ENCODE data around the genes NFKBIA, NKX2-8 and GEMIN2.

DNA sequence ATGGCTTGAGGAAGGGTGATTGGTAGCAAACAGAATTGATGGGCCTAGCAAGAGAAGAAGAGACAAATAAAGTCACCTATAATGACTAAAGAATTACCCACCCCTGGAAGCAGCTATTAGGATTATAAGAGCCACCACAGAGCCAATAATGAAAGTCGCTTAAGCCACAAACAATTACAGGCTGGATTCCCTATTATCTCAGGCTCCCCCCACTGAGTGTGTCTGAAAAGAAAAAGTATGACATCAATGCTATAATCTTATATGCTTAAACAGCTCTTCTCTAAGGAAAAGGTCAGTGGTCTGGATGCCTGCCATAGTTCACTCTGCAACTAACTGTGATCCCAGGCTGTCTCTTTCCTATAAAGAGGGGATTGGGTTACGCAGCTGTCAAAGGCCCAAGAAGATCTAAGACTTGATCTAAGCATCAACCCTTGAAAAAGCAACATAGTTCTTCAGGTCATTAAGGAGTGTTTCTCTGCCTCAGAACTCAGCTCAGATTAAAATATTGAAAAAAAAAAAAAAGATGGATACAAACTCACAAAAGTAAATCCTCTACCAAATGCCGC is 18.0 kb downstream of the EGLN3 start:
- PRO-cap = no peak

DNA sequence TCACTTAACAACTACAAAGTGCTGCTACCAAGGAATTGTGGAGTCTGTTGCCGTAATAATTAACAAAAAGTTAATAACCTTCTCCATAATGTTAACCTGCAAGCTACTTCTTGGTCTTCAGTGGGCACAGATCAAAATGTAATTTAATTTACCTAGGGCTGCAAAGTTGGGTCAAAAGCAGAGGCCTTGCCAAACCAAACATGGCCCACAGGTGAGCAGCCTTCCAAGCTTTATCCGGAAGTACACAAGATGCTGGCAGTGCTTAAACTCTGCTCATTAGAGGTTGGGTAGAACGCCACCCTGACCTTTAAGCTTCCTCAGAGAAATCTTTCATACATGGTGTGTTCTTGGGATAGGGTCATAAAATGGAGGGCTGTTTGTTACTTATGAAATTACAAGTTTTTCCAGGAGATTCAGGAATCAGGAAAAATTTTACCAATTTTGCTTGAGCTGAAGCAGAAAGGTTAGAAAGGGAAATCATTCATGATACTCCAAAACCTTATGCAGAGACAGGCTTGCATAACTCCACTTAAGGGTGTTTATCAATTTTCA is 7.3 kb downstream of the EGLN3 start:
- PRO-cap = no peak

DNA sequence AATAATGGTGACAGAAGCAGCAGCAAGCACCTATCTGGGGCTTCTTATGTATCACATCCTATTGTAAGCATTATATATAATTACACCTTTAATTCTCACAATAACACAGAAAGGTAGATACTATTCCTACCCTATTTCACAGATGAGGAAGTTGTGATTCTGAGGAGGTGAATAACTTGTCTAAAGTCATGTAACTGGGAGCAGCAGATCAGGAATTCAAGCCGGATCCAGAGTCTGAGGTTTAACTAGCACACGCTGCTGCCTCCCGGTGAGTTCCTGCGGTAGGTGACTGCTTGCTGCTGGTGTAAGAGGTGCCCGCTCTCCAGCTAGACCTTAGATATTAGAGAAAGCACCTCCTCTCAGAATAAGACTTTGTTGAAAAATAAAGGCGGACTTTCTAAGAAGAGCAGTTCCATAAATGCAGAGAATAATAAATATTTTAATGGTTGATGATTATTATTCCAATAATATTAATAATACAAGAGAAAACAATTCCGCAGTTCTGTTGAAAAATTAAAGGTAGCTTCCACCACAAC is 72.9 kb upstream of the EGLN3 start:
- PRO-cap = no peak

DNA sequence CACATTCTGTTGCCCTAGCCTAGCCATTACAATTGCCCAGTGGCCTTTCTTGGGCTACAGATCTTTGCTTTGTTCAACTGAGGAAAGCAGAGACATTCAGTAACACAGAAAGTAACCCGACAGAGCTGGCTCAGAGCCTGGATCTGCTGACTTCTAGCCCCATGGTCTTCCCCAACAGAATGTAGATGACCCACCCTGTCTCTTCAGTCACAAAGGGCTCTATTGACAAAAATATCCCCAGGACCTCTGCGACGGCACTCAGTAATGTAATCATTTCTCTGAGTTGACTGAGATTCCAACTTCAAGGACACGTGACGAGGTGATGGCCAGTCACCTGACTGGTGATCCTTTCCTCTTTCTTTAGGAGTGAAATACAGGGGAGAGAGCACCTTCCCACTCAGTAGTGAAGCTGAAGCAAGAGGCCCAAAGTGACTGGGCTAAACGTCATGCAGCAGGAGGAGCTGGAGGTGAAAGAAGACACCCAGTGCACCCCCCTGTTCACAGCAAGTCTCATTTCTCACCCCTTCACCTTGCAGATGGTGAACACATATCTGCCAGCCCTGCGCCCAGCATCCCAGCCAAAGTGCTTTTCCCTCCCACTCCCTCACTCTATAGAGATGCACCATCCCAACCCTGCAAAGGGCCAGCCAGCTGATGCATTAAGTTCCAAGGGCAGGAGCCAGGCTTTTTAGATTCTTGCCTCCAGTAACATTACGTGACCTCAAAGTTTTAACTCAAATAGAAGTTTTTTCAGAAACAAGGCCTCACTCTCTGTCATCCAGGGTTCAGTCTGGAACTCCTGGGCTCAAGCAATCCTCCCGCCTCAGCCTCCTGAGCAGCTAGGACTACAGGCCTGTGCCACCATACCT is 179.2 kb upstream of the EGLN3 start:
- PRO-cap = no peak

GRCh38 chr14:34374938-34375818 is 86.9 kb downstream of the SPTSSA start:
- PRO-cap = no peak

DNA sequence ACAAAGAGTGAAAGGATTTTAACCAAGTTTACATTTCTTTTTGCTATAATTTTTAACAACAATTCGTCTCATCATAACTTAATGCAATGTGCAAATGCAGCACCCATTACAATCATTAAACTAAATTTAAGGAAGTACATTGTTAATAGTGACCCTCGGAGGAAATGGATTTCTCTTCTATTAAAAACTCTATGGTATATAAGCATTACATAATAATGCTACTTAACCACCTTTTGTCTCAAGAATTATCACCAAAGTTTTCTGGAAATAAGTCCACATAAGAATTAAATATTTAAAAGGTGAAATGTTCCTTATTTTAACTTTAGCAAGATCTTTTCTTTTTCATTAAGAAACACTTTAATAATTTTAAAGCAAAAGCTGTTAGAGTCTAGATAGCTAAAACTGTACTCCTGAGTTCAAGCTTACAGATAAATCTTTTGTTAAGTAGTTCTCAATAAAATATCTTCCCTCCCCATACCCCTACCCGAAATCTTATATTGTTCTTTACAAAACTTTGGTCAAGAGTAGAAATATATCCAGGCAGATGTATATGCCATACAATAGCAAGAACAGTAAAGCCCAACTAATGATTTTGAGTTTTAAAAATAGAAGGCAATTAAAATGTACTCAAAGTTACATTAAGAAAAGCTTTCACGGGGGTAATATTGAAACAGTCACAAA is 27.6 kb downstream of the SPTSSA start:
- PRO-cap = no peak

- PRO-cap = no peak
Measured at GRCh38 chr14:34556019-34556507, 16.6 kb upstream of the EAPP start.

DNA sequence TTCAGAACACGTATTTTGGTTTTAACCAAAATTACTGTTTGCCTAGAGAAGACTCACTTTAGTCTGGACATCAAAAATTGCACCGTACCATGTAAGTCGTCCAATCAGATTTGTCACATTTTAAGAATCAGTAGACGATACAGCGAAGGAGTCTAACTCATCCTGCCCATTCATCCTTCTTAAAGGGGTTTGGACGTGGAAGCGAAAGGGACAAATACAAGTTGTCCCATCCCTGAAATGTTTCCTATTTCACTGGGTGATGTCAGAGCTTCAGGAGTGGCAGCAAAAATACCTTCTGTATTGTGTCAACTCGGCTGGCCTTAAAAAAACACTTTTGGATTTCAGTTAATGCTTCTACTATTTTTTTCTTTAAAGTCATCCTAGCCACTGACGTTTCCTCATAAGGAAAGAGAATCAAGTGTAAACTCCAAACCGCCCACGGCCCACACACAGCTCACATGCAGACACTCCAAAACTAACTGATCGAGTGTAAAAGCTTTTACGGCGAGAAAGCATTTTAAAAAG is 745 bp downstream of the CFL2 start:
- PRO-cap = no peak

DNA sequence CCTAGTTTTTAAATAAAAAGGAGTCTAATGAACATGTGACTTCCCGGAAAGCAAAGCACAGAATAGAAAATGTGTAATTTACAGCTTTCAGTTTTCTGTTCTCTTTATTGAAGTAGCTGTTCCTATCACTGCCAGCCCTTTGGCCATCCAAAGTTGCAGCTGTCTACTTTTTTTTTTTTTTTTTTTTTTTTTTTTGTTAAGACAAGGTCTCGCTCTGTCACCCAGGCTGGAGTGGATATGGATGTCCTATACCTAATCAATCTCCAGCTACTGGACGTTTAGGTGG is 52.0 kb upstream of the SRP54 start:
- PRO-cap = no peak

DNA sequence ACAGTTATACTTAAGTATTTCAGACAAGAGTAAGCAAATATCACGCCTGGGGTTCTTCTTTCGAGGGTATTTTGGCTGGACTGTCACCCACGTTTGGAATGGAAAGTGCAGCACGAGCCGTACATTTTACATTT is 356 bp upstream of the FAM177A1 start:
- PRO-cap = no peak

GRCh38 chr14:35287204-35288161 is 4.7 kb upstream of the PSMA6 start:
- PRO-cap = no peak

DNA sequence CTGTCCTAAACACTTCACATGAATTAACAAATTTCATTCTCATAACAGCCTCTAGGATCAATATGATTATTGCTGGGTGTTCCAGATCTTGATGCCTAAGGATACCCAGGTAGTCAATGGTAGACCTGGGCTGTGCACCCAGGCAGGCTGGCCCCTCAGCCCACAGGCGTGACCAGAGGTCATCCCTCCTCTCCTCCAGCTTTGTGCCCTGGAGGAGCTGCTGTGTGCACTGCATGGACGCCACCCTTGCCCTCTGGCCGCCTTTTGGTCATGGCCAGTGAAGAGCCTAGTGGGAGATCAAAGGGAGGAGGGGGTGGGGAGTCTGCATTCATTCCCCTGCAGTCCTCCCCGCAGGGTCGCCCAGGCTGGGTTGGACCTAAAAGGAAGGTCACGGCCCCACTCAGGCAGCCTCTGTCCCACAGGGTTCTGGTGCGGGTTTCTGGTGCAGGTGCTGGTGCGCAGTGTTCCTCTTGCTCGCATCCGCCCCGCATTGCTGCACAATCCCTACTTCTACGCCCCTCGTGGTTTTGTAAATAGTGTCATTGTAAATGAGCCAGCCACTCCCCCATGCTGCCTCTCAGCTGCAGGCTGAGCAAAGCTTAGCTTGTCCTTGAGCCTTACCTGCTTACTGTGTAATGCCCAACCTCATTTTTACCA is 55.2 kb downstream of the PSMA6 start:
- PRO-cap = no peak

DNA sequence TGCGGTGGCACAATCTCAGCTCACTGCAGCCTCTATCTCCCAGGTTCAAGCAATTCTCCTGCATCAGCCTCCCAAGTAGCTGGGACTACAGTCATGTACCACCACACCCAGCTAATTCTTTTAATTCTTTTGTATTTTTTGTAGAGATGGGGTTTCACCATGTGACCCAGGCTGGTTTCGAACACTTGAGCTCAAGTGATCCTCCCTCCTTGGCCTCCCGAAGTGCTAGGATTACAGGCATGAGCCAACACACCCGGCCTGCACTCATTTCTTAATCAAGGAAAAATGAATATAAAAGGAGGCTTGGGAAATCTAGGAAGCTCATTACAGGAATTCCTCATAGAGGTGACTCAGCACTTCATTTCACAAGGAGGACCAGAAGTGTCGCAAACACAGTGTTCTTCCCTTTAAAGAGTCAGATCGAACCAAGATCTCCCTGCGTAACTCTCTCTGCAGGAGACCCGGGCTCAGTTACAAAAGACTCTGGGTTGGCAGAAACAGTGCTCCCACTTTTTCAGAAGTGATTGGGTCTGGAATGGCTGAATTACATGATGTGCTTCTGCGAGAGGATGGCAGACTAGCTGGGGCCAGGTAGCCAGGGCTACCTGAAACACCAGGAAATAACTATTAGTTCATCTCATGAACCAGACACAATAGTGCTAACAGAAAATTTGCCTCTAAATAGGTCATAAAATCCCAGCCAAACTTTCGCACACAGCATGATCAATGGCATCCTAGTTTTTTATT is 30.2 kb downstream of the NFKBIA start:
- PRO-cap = no peak

DNA sequence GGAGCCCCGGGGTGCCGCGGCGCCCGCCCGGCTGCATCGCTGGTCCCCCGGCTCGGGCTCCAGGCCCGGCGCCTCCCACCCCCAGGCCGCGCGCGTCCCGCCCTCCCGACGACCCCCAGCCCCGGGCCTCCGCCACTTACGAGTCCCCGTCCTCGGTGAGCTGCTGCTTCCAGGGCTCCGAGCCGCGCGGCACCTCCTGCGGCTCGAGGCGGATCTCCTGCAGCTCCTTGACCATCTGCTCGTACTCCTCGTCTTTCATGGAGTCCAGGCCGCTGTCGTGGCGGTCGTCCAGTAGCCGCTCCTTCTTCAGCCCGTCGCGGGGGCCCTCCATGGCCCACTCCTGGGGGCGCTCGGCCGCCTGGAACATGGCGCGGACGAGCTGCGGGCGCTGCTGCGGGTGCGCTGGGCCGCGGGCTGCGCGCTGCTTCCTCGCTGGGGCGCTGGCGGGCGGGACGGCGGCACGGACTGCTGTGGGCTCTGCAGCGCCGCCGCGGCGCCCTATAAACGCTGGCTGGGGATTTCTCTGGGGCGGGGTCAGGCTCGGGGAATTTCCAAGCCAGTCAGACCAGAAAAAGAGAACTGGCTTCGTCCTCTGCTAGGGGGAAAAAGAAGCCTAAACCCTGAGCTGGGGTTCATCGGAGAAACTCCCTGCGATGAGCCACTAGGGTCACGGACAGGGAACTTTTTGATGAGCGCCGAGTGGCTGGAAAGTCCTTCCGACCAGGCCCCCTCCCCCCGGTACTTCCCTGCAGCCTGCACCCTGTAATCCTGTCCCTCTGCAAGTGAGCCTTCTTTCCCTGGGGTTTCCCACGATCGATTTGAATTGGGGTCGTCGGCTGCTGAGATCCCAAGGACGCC is at the start of gene NFKBIA:
NFKBIA (minus strand) TSS at position 472 of the 858 bp plus-strand sequence.
- PRO-cap = unidirectional peak, minus-strand start at position 83 of the sequence; bidirectional peak, plus-strand start at position 635 of the sequence, minus-strand start at position 472 of the sequence; bidirectional peak, plus-strand start at position 792 of the sequence, minus-strand start at position 687 of the sequence

DNA sequence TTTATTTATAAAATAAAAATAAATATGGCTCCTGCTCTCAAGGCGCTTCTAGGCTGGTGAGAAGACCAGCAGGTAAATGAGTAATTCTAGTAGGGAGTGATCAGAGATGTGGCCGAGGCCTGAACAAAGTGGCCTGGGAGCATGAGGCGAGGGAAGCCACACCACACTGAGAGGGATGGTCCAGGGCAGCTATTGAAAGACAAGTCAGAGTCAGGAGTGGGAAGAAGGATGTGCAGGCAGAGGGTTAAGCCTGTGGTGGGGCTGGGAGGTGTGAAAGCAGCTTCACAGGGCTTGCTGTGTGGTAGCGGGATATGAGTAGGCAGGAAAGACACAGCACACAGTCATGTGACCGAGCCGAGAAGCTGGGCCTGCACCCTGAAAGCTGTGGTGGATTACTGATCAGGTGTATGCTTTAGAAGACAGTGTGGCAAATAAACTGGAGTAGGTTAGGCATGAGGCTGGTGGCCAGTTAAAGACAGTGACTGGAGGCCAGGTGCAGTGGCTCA is 12.2 kb upstream of the NFKBIA start:
- PRO-cap = no peak

GRCh38 chr14:35714982-35715795 is 93.9 kb downstream of the RALGAPA1 start:
- PRO-cap = no peak

DNA sequence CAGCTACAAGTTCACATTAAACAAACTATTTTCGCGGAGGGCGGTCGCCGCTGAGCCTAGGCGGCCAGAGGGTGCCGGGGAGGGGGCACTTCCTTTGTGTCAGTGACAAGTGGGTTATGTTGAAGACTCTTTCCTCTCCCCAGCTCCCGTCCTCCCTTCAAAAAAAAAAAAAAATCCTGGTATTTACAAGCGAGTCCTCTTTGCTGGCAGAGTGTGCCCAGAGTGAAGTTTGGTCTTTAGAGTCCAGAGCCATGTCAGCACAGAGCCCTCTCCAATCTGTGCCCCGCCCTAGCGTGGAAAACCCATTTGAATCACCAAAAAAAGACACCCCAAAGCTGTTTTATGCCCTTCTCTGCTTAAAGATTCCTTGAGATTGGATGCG is 3.4 kb downstream of the NKX2-1 start:
- PRO-cap = no peak

DNA sequence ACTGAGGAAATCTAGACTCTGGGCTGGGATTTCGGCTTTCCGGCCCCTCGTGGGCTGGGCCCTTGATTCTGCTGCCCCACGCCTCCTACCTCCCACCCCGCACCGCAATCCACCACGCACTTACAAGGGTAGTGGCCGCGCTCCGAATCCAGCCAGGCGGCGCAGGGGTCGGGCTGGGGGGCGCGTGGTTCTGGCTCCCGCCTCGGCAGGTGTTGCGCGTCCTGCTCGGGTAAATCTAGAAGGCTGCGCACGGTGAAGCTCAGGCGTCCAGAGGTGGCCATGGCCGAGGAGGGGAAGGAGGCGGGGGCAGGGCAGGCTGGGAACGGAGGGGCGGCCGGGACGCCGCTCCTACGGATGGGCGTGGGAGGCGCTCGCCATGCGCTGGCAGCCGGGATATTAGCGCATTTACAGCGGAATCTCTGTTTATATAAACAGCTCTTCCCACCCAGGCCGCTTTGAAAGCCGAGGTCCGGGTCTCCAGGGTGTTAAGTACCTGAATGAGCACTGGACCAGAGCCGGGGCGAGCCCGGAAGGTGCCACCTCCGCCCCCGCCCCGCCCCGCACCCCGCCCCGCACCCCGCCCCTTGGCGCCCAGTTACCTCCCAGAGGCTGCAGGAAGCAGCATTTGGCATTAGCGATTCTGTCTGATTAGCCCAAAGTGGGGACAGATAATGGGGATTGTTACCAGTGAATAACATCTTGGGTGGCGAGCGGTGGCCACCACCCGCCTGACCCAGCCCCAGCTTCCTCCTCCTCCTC is at the start of gene NKX2-8:
NKX2-8 (minus strand) TSS at position 506 of the 759 bp plus-strand sequence.
- PRO-cap = no peak

- PRO-cap = no peak
Measured at GRCh38 chr14:39113951-39114699, at the start of gene GEMIN2. GEMIN2 (plus strand) TSS chr14:39114323.

- PRO-cap = no peak
Measured at GRCh38 chr14:39433147-39433592, 937 bp upstream of the FBXO33 start.